A172 (cell line): ENCODE data around the genes KPTN and SULT2A1.

DNA sequence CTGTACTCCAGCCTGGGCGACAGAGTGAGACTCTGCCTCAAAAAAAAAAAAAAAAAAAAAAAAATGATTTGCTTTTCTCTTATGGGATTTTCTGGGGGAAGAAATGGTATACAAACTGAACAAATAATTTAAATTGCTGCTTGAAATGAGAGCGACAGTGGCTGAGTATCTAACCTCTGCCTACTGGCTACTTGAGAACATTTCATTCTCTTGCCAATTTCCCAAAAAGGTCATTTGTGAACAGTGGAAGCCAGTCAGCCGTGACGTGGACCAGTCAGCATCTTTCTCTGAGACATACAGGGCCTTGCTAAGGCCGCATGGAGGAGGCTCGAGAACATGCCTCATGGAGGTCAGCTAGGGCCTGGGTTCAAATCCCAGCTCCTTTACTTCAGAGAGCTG, 20.4 kb downstream of the ZC3H4 start:
- RAMPAGE, long total RNA, result no peak

DNA sequence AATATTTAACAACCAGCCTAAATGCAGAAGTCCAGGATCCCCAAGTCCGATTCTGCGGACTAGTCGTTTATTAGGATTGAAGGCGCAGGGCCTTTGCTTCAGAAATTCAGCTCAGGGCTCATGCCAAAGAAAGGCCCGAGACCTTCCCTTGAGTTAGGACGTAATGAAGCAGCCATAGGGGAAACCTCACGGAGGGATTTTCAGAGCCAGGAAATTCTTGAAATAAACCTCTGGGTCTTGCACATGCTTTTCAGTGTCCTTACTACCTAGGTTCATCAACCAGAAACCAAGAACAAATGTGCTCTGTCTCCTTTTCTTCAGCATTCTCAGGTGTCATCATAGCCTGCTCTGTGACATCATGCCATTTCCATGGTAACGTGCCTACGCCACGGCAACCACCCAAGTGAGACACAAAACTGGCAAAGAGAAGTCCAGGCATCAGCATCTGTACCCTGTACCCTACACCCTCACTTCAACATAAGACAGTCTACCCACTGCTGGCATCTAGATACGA, 13.5 kb downstream of the ZC3H4 start:
- RAMPAGE, long total RNA, result no peak

DNA sequence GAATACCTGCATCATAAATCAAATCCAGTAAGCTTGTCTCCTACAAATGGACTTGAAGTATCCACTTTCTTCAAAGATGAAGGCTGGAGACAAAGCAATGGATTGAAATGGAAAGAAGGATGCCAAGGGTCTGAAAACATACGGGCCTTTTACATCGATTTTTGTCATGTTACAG, 3.4 kb downstream of the ZC3H4 start:
- RAMPAGE, long total RNA, result no peak

DNA sequence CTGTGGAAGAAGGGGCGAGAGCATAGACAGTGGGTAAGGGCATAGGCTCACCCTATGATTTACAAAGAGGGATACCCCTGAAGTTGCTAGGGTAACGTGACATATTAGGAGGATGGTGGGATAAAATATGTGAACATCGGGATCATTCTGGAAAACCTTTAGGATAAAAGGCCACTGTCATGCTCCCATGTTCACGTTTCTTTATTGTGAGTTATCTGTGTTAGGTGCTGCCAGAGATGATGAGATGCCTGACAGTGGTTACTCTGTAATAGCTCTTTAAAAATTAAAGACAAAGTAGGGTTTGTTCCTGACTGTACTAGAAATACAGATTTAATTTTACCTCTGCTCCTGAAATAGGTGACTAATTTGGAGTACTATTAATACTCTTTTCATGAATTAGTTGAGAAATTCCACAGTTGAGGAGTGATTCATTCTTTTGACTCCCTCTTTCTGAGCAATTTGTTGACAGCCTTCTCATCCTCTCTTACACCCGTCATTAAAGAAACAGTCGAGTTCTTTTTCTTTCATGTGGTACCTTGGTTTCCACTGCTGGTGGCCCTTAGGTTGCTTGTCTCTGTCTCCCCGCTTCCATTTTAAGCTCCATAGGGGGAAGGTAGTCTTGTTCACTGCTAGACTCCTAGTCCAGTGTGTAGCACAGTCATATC, 28.3 kb downstream of the SAE1 start:
- RAMPAGE, long total RNA, result no peak

GRCh38 chr19:47273445-47274280, 1.0 kb upstream of the INAFM1 start:
- RAMPAGE, long total RNA, result no peak

- RAMPAGE, long total RNA, result no peak
Measured at GRCh38 chr19:47275116-47276286, 816 bp downstream of the INAFM1 start.

GRCh38 chr19:47289818-47290270, 15.2 kb downstream of the INAFM1 start:
- RAMPAGE, long total RNA, result no peak

- RAMPAGE, long total RNA, result no peak
Measured at GRCh38 chr19:47323056-47323440, 8.9 kb upstream of the C5AR2 start.

DNA sequence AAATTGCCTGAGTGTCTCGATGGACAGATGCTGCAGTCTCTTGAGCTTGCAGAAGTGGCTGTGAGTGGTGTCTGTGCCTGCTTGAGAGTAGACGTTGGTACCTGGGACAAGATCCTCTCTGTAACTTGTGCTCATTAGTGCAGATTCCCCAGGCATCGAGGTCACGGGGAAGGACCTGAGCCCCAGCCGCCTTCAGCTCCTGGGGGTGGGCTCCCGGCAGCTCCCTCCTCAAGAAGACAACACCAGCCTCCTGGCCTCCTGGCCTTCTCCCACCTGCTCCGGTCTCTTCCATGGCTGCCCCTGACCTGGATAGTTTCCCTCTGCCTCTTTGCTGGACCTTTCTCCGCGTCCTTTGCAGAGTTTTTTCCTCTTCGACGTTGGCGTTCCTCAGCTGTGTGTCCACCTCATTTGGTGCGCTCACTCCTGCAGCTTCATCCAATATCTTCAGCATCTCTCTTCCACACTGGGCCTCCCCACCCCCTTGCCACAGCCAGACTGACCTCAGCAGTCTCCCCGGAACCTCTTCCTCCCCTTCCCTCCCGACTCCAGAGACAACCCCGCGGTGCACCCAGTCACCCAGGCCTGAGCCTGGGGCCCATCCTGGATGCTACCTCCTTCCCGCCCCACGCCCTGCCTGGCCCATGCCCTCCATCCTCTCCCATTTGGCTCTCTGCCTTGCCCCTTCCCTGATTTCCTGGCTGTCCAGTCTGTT, 8.3 kb upstream of the C5AR2 start:
- RAMPAGE, long total RNA, result no peak

- RAMPAGE, long total RNA, result no peak
Measured at GRCh38 chr19:47336735-47337378, 4.9 kb downstream of the C5AR2 start.

- RAMPAGE, long total RNA, result no peak
Measured at GRCh38 chr19:47427770-47428828, 8.8 kb upstream of the MEIS3 start.

DNA sequence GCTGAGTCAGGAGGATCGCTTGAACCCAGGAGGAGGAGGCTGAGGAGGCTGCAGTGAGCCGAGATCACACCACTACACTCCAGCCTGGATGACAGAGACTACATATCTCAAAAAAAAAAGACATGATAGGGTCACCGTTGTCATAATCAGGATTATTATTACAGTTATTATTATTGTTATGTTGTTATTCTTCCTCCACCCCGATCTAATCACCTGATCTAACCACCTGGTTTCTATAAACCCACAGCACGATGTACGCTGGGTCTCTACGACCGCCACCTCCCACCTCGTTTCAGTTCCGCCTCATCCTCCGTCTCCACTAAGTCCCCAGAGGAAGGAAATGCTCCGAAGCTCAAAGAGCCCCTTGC, 15.8 kb upstream of the MEIS3 start:
- RAMPAGE, long total RNA, result no peak

GRCh38 chr19:47483446-47484562, at the start of gene KPTN:
Gene KPTN, minus strand, starts transcription at chr19:47484219.
- RAMPAGE, long total RNA, result no peak

- RAMPAGE, long total RNA, result no peak
Measured at GRCh38 chr19:47506817-47507338, 8.0 kb downstream of the NAPA start.

DNA sequence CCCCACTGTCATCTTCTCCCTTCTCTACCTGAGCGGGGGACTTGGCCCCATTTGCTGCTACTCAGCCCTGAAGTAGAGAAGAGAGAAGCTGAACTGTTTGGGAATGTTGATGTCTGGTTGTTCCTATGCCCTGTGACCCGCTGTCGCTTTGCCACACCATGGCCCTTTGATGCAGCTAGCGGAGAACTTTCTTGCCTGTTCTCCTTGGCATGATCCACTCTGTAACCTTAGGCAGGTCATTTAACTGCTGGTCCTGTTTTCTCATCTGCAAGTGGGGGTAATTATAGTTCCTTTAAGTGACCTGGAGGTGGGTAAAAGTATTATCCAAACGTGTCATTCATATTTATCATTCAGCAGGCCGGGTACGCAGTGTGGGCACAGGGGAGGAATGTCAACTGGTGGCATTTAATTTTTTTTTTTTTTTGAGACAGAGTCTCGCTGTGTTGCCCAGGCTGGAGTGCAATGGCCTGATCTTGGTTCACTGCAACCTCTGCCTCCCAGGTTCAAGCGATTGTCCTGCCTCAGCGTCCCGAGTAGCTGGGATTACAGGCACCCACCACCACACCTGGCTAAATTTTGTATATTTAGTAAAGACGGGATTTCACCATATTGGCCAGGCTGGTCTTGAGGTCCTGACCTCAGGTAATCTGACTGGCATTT, 2.7 kb downstream of the BICRA start:
- RAMPAGE, long total RNA, result no peak

DNA sequence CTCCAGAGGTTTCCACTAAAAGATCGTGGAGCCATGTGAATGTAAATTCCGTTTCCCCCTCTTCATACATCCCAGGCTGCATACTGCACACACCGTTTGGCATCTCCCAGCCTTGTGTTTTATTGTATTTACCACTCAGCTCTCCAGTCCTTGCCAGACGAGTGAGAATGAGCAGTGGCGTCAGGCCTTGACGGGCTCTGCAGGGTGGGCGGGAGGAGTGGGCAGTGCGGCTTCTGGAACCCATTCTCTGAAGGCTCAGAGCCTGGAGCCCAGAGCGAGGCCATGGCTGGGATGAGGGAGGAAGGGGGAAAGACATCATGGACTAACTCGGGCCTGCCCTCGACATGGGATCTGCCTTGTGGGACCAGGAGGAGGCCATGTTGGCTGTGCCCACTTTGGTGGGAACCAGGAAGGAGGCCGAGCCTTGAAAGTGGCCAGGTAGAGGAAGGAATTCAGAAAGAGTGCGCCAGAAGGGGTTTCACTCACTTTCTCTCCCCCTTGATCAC, 25.1 kb downstream of the BICRA start:
- RAMPAGE, long total RNA, result no peak

GRCh38 chr19:47750615-47751153, 5.3 kb downstream of the NOP53 start:
- RAMPAGE, long total RNA, result no peak

DNA sequence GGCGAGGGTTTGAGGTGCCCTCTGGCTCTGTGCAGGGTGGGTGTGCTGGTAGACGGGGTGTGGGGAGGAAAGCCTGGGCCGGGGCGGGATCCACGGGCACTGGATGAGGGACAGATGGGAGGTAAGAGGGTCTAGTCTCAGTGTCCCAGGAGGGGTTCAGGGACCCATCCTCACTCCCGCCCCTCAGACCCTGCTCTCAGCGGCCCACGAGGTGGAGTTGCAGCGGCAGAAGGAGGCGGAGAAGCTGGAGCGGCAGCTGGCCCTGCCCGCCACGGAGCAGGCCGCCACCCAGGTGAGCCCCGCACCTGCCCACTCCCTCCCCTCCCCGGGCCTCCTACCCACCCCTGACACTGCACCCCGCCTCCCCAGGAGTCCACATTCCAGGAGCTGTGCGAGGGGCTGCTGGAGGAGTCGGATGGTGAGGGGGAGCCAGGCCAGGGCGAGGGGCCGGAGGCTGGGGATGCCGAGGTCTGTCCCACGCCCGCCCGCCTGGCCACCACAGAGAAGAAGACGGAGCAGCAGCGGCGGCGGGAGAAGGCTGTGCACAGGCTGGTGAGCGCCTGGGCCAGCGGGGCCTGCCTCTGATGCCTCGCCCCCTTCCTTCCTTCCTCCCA, 9.1 kb downstream of the NOP53 start:
- RAMPAGE, long total RNA, result no peak

DNA sequence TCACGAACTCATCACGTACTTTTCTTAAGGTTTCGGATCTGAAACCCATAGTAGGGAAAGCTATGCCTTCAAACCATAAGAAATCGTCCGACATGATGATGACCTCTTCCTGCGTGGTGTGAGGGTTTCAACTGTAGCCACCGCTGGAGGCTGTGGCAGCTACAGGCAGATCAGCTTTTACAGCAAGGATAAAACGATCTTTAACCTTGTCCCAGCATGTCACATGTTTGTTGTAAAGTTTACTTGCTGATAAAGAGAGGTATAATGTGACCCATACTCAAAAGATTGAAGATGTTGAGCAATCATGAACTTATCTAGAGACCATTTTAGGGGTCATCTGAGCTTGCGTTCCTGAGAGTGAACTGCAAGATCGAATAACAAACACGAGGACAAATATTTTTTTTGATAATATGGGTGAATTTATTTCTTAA, at the start of gene SULT2A1:
SULT2A1 (minus strand) TSS at position 152 of the 431 bp plus-strand sequence.
- RAMPAGE, long total RNA, result no peak

GRCh38 chr19:48325735-48326405, 518 bp downstream of the EMP3 start:
- RAMPAGE, long total RNA, result no peak